HGPS cell (cell line): ENCODE results near the gene CCDC92.

GRCh38 chr12:123243825-123244379 is 10.7 kb downstream of the MTRFR start:
- RRBS = no CpG with 5 or more reads among the region's 9 CpGs

GRCh38 chr12:123266959-123267471 is 4.6 kb downstream of the CDK2AP1 start:
- RRBS = 78% methylated on average over 2 of the region's 13 CpGs

- RRBS = 3% methylated on average over 6 of the region's 52 CpGs
Measured at GRCh38 chr12:123268732-123269915, 2.5 kb downstream of the CDK2AP1 start.

DNA sequence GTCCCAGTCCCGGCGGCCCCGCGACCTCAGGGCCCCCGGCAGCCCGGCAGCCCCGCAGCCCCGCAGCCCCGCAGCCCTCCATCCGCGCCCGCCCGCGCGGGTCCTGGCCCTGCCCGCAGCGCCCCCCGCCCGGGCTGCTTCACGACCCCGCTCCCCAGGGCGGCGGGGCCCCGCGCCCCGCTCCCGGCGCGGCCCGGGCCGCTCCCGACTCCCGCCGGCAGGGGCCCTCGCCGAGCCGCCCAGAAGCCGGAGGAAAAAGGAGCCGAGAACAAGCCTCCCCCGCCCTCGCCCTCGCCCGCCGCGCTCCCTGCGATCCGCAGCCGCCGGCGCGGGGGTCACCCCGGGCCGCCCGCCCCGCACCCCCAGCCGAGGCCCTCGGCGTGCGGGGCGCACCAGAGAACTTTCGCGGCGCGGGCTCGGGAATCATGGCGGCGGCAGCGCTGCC is 642 bp downstream of the CDK2AP1 start:
- RRBS = 2% methylated on average over 33 of the region's 68 CpGs

- RRBS = no CpG with 5 or more reads among the region's 9 CpGs
Measured at GRCh38 chr12:123320073-123321067, 44.3 kb downstream of the SBNO1 start.

- RRBS = no CpG with 5 or more reads among the region's 12 CpGs
Measured at GRCh38 chr12:123327116-123328179, 37.2 kb downstream of the SBNO1 start.

- RRBS = no CpG with 5 or more reads among the region's 5 CpGs
Measured at GRCh38 chr12:123387809-123388250, 3.9 kb downstream of the KMT5A start.

DNA sequence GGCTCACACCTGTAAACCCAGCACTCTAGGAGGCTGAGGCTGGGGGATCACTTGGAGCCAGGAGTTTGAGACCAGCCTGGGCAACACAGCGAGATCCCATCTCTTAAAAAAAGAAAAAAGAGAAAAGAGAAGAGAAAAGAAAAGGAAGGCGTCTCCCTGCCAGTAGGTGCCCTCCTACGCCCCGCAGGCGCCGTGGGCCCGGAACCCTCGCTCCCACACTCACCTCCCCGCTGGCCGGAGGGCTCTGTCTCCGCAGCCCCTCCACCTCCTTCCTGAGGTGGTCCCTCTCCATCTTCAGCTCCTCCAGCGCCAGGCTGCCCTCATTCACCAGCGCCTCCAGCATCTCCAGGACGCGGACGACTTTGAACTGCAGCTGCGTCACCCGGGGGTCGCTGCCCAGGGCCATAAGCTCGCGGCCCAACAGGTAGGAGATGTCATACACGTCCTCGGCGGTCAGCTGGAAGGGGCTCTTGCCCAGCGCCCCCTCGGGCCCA is 578 bp downstream of the RILPL2 start:
- RRBS = no CpG with 5 or more reads among the region's 26 CpGs

DNA sequence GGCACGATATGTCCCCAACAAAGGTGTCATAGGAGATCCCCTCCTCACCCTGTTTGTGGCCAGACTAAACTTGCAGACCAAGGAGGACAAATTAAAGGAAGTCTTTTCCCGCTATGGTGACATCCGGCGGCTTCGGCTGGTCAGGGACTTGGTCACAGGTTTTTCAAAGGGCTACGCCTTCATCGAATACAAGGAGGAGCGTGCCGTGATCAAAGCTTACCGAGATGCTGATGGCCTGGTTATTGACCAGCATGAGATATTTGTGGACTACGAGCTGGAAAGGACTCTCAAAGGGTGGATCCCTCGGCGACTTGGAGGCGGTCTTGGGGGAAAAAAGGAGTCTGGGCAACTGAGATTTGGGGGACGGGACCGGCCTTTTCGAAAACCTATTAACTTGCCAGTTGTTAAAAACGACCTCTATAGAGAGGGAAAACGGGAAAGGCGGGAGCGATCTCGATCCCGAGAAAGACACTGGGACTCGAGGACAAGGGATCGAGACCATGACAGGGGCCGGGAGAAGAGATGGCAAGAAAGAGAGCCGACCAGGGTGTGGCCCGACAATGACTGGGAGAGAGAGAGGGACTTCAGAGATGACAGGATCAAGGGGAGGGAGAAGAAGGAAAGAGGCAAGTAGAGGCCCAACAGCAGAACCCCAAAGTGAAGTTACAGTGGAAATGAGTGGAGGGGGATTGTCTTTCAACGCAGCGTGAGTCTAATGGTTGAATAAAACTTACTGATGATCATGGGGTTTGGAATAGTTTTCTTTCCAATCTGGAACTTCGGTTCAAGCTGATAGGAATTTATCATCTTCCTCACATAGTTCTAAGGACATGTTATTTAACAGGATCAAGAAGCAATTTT is 7.9 kb downstream of the SNRNP35 start:
- RRBS = no CpG with 5 or more reads among the region's 31 CpGs

GRCh38 chr12:123510746-123511785 is 22.5 kb downstream of the RILPL1 start:
- RRBS = no CpG with 5 or more reads among the region's 1 CpG

- RRBS = no CpG with 5 or more reads among the region's 17 CpGs
Measured at GRCh38 chr12:123512167-123513422, 20.9 kb downstream of the RILPL1 start.

DNA sequence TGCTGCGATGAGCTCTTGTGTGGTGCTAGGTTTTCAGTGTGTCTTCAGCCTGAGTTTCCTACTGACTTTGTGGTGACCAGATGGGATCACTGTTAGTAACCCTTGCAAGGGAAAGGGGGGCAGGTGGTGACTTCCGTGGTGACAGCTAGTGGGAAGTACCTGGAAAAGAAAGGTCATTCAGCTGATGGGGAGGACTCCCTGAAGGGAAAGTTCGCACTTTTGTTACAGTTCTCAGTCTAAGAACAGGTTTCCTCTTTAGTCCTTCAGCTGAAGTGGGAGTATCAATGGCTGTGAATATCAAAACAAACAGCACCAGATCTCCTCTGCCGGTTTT is 2.1 kb downstream of the ATP6V0A2 start:
- RRBS = no CpG with 5 or more reads among the region's 4 CpGs

DNA sequence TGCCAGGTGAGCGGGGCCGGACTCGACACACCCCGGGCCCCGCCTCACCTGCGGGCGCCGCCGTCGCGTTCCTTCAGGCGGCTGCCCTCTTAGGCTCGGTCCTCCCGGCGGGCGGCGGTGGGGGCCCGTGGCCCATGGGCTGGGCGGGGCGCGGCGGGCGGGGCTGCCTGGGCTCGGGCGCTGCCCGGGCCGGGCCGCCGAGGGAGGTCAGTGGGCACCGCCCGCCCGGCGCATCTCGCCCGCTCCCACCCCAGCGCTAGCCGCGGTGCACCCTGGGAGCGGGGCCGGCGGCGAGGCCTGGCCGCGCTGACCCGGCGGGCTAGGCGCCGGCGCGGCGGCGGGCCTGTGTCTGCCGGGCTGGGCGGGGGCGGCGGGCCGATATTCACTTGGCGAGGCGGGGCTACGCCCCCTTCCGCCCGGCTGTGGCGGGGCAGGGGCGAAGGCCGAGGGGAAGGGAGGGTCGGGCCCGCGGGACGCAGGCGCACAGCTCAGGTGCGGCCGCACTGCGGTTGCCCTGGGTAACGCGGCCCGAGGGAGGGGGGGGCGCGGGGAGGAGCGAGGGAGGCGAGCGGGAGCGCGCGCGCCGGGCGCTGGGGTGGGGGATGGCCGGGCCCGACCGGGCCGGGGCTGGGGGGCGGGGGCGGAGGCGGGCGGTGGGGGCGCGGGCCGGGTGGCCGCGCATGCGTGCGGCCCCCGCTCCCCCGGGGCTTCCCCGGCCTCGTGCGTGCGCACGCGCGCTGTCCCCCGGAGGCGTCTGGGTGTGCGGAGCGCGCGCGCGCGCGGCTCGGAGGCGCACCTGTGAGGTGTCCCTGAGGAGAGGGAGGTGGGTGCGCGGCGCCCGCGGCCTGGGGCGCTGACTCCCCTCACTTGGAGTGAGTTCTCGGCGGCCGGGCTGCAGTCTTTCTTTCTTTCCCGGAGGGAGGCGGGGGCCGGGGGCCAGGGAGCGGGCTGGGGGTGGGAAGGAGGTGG is at the start of gene CCDC92:
Gene CCDC92, minus strand, starts transcription at position 351 of the 969 bp plus-strand sequence.
- RRBS = 8% methylated on average over 68 of the region's 136 CpGs

DNA sequence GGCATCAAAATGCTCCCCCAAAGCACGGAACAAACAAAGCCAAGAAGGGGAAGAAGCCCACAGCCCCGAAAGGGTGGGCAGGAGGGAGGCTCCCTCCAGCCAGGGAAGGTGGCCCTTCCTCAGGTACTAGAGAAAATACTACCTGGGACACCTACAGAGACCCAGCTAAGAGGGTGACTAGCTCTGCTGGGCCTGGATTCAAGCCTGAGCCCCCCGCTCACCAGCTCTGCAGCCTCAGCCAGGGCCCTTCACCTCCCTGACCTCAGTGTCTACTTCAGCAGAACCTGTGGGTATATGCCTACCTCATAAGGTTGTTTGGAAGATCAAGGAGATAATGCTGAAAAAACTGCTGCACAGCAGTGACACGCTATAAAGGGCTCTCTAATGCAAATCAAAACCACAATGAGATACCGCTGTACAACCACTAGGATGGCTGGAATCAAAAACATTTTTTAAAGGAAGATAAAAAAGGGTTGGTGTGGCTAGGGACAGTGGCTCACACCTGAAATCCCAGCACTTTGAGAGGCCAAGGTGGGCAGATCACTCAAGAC is 97.9 kb downstream of the NCOR2 start:
- RRBS = no CpG with 5 or more reads among the region's 5 CpGs

GRCh38 chr12:124538272-124538851 is 29.1 kb downstream of the NCOR2 start:
- RRBS = no CpG with 5 or more reads among the region's 15 CpGs

DNA sequence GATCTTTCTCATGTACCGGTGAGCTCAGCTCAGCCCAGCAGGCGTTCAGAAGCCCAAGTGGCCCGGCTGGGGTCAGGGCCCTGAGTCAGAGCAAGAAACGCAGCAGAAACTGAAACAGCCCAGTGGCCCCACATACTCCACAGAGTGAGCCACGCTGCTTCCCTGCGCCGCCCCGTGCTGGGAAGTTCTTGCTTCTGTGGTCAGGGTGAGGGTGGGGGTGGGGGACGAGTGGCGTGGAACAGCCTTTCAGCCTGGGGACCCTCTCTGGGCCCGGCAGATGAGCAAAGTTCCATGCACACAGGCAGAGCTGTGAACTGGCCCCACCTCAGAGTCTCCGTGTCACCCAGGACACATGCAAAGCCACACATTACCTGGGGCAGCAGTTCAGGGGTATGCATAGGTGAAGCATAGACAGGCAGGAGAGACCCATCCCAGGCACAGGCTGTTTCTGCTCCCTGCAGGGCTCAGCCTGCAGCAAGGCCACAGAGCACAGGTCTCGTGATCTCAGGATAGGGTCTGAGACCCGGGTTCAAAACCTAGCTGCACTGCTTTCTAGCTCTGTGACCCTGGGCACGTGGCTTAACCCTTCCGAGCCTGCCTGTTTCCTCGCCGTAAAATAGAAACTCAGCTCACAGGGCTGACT is 21.7 kb downstream of the NCOR2 start:
- RRBS = no CpG with 5 or more reads among the region's 18 CpGs

DNA sequence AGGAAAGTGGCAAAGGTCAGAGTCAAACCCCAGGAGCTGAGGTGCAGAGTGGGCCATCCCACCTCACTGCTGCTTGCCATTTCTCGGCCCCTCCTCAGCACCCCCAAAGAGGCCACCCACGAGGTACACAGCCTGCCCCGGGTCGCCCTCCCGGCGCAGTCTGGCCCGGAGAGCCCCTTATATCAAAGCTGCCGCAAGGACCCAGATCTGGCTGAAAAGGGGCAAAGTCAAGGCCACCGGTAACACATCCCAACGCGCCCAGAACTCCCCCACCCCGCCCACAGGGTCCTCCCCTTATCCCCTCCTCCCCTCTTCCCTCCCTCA is 1.6 kb downstream of the NCOR2 start:
- RRBS = 8% methylated on average over 3 of the region's 12 CpGs

- RRBS = no CpG with 5 or more reads among the region's 16 CpGs
Measured at GRCh38 chr12:124616801-124617369, 49.5 kb upstream of the NCOR2 start.

DNA sequence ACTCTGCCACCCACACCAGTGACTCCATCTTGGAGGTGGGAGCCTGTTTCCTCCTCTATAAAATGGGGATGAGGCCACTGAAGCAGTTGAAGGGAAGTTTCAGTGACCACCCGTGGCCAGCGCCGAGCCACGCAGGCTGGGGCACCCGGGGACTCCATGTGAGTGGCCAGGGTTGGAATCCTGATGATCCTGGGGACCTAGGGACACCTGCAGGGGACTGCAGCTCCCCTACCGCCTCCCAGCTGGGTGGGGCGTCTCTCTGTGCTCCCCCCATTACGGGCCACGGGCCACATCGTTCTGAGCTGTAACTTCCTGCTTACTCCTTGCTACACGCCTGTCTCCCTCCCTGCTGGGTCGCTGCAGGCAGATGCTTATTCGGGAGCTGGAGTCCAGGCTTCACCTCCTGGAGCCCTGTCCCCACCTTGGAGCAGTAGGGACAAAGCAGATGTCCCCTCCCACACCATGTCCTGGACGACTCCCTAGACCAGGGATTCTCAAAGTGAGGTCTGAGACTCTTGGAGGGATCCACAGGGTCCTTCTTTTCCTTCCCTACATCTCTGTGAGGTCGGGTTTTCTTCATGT is 85.8 kb upstream of the NCOR2 start:
- RRBS = no CpG with 5 or more reads among the region's 15 CpGs

DNA sequence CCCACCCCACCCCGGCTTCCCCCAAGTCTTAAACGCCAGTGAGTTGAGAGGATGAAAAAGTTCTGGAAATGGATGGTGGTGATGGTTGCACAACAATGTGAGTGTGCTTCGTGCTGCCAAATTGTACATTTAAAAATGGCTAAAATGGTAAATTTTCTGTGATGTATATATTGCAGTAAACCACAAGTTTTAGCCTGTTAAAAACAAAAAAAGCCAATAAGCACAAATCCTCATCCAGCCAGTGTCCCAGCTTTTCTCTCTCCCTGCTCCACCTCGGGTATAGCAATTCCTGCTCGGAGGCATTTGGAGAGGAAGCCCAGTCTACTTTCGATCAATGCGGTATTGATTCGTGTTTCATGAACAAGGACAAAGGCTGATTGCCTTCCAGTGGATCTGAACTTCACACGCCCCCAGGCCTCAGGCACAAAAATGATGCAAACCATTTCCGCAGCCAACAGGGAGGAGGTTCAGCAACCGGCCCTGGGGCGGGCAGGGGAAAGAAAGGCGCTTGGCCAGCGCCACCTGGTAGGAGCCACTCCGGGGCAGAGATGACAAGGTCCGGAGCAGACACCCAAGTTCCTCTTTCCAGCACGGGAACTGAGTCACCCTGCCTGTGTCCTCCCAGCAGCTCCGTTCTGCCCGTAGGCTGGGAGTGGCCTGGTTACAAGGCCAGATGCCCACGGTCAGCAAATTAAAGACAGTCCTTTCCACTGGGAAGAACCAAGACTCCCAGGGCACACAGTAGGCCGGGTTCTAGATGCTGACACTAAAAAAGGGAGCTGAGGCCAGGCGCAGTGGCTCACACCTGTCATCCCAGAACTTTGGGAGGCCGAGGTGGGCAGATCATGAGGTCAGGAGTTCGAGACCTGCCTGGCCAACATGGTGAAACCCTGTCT is 136.5 kb downstream of the SCARB1 start:
- RRBS = 48% methylated on average over 6 of the region's 24 CpGs